Foreskin keratinocyte (primary cell): ENCODE measurements around the genes CHL1 and TRNT1.

- RAMPAGE, total RNA, result no peak
Measured at GRCh38 chr3:196270-197112, at the start of gene CHL1. TSS of gene CHL1 (plus strand) at chr3:196763.

DNA sequence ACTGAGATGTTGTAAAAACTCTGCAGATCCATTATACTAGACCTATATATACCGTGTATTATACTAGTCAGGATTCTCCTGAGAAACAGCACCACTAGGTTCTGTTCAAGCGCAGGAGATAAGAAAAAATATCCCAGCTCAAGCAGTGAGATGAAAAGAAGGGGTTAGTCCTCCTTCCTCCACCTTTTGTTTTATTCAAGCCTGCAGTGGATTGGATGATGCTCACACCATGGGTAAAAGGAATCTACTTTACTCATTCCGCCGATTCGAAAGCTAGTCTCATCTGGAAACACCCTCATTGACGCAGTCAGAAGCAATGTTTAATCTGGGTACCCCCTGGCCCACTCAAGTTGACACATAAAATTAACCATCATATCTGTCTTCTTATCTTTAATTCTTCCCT, 340.3 kb downstream of the CHL1 start:
- RAMPAGE, total RNA, result no peak

- RAMPAGE, total RNA, result no peak
Measured at GRCh38 chr3:3126075-3127145, at the start of gene TRNT1. TSS of gene TRNT1 (plus strand) at chr3:3126940.

GRCh38 chr3:3147152-3147747, 20.5 kb downstream of the TRNT1 start:
- RAMPAGE, total RNA, result no peak

DNA sequence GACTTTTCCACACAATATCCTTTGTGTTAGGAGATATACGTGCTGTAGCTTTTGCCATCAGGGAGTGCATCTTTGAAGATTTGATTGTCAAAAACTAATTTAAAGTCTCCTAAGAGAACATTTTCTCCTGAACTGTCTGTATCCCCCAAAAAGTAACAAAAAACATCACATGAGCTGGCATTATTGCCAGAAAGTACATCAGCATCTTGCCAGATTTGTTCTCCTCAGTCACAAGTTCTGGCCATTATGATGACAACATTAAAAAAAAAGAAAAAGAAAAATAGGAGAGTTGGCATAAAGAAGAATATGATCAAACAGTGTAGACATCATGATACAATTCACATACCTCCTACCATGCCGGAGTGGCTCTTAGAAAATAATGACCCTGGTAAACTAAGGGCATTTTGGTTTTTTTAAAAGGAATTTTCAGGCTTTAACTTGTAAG, 37.8 kb downstream of the SETMAR start:
- RAMPAGE, total RNA, result no peak

DNA sequence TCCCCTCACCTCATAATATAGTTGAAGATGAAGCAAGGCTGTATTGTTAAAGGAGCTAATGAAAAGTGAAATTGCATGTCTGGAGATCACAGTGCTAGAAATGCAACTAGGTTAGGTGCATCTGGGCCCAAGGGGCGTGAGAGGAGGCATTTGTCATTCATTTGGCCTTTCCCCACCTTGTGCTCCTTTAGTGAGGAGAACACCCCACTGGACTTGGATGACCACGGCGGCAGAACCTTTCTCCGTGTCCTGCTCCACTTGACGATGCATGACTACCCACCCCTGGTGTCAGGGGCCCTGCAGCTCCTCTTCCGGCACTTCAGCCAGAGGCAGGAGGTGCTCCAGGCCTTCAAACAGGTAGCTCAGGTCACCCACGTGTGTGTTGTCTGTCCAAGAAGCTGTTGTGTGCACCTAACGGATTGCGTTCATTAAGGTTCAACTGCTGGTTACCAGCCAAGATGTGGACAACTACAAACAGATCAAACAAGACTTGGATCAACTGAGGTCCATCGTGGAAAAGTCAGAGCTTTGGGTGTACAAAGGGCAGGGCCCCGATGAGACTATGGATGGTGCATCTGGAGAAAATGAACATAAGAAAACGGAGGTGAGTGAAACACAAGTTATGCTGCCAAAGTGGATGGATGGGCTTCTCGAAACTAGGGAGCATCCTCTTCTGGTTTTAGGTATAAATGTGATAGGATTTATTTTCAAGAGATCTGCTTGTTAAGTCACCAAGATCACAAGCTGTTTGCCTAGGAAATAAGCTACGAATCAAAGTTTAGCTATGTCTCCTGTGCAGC, 190.2 kb downstream of the ITPR1 start:
- RAMPAGE, total RNA, result no peak

DNA sequence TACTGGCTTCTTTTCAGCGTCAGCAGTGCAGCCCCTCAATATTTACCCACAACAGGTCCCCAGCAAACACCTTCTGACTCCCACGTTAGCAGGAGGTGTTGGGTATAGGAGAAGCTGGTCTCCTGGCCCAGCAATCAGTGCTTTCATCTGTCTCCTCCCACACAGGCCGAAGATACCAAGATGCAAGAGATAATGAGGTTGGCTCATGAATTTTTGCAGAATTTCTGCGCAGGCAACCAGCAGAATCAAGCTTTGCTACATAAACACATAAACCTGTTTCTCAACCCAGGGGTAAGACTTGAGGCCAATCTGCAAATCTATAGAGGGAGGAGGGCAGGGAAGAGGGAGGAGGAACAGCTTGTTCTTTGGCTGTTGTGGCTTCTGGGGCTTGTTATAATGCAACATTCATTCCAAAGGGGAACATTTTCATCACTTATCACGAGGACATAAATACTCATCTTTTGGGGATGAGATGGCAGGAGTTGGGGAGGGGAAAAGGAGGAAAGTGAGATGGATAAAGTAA, 195.2 kb downstream of the ITPR1 start:
- RAMPAGE, total RNA, result no peak

GRCh38 chr3:4740062-4740746, 239.0 kb upstream of the BHLHE40 start:
- RAMPAGE, total RNA, result no peak

- RAMPAGE, total RNA, result no peak
Measured at GRCh38 chr3:4740747-4741201, 238.5 kb upstream of the BHLHE40 start.

DNA sequence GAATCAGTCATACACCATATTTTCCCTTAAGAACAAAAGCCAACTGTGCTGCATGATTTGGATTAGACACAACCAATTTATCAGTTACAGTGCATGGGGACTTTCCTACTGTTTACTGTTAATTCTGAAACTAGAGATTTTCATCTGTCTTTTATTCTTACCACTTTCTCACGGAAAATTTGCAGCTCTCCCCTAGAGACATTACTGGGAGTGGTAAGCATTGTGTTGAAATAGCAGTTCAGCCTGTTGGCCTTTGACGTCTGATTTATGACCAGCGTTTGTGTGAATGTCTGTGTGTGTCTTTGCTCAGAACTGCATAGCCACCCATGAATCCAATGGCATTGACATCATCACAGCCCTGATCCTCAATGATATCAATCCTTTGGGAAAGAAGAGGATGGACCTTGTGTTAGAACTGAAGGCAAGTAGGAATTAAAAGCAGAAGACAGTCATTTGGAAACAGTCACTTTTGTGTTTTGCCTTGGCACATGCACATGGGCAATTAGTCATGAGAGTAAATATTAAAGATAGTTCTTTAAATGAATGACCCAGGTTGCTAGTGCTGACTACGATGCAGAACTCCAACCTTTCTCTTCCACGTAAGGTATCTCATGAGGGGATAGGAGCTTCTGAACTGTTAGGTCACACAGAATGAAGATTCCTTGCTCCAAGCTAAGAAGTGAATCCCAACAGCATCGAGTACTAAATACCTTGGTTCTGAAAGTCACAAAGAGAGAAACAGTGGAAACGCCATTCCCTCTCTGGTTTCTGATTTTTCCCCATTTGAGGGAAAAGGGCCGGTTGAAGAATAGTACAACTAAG, 202.1 kb upstream of the BHLHE40 start:
- RAMPAGE, total RNA, result no peak

- RAMPAGE, total RNA, result no peak
Measured at GRCh38 chr3:4817611-4818496, 161.4 kb upstream of the BHLHE40 start.

- RAMPAGE, total RNA, result no peak
Measured at GRCh38 chr3:4986432-4987674, 7.6 kb downstream of the BHLHE40 start.

DNA sequence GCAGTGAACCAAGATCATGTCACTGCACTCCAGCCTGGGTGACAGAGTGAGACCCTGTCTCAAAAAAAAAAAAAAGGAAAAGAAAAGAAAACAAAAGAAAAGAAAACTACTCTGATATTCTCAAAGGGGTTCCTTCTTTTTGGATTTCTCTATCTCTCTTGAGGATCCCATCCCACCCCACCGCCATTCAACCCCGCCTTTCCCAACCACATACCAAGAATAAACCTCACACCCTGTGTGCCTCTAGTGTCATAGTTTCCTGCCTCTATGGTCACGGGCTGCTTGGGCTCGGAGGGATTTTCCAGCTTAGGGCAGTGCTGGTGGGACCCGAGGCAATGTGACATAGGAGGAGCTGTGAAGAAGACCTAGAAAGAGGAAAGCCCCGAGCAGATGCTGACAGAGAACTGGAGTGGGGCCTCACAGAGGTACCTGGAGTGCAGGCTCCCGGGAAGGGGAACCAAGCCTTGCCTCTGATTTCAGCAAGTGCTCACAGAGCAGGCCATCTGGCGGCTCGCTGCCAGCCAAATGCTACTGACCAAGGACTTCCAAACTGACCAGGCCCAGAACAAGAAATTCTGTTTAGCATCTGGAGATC, 27.5 kb downstream of the BHLHE40 start:
- RAMPAGE, total RNA, result no peak

GRCh38 chr3:5055240-5055562, 66.9 kb upstream of the ARL8B start:
- RAMPAGE, total RNA, result no peak

- RAMPAGE, total RNA, result no peak
Measured at GRCh38 chr3:5207928-5208451, 20.5 kb downstream of the EDEM1 start.

- RAMPAGE, total RNA, result no peak
Measured at GRCh38 chr3:8506489-8506970, 4.9 kb downstream of the LMCD1 start.

GRCh38 chr3:8678706-8679260, 34.2 kb upstream of the SSUH2 start:
- RAMPAGE, total RNA, result no peak

DNA sequence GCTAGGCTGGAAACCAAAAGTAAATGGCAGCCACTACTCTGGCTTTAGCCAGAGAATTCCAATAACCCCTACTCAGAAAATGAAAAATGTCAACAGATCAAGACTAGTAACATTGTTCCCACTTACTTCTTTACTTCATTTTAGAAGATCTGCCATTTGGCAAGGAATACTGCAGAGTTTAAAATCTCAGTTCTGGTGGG, 58.4 kb downstream of the RAD18 start:
- RAMPAGE, total RNA, result no peak

GRCh38 chr3:9135682-9135849, 113.9 kb downstream of the SRGAP3 start:
- RAMPAGE, total RNA, result no peak

GRCh38 chr3:9352822-9353711, 9.8 kb upstream of the THUMPD3 start:
- RAMPAGE, total RNA, result no peak